ENCODE measurements around the gene RASA4.

DNA sequence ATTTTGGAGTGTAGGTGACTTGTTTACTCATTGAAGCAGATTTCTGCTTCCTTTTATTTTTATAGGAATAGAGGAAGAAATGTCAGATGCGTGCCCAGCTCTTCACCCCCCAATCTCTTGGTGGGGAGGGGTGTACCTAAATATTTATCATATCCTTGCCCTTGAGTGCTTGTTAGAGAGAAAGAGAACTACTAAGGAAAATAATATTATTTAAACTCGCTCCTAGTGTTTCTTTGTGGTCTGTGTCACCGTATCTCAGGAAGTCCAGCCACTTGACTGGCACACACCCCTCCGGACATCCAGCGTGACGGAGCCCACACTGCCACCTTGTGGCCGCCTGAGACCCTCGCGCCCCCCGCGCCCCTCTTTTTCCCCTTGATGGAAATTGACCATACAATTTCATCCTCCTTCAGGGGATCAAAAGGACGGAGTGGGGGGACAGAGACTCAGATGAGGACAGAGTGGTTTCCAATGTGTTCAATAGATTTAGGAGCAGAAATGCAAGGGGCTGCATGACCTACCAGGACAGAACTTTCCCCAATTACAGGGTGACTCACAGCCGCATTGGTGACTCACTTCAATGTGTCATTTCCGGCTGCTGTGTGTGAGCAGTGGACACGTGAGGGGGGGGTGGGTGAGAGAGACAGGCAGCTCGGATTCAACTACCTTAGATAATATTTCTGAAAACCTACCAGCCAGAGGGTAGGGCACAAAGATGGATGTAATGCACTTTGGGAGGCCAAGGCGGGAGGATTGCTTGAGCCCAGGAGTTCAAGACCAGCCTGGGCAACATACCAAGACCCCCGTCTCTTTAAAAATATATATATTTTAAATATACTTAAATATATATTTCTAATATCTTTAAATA lies 11.4 kb downstream of the SERPINE1 start:
- PRO-cap = bidirectional peak, plus-strand start at position 618 of the sequence, minus-strand start at position 545 of the sequence
- RRBS, 2 experiments = no CpG with 5 or more reads among the region's 18 CpGs

DNA sequence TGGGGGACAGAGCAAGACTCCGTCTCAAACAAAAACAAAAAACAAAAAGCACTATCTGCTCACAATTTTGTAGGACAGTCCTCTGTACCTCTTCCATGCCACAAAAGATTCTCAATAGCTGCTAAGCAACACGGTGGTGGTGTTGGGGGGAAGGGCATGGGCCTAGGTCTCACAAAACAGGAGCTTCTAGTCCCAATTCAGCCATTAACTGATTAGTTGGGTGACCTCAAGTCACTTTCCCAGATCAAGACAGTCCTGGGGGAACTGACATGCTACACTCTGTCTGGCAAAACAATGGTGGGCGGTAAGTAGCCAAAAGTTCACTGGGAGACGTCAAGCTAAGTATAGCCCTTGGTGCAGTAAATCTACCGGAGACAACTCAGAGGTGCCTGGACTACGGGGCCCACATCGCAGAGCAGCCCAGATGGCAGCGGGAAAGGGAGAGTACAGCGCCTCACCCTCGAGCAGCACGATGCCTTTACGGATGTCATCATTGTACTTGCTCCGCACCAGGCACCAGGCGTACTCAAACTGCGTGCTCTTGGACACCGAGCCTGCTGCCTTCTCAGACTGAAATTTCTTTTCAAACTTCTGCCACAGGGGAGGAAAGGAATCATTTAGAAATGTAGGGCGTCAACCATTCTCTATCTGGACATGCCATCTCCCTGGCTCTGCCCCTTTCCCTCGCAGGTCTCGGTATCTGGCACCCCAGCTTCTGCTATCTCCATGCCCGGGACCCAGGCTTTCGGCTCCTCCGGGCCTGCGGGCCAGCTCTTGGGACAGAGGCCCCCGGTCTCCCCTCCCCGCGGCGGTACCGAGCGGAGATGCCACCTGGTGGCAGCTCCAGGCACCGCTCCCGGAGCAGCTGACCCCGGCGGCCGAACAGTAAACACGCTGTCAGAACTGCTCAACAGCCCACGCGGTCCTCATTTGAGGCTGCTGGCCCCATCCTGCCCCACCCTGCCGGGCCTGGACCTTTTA lies 1.0 kb downstream of the FIS1 start:
- PRO-cap = bidirectional peak, plus-strand start at position 864 of the sequence, minus-strand start at position 747 of the sequence
- RRBS, 2 experiments = under 1 to 2% methylated on average over 14 to 15 of the region's 38 CpGs

DNA sequence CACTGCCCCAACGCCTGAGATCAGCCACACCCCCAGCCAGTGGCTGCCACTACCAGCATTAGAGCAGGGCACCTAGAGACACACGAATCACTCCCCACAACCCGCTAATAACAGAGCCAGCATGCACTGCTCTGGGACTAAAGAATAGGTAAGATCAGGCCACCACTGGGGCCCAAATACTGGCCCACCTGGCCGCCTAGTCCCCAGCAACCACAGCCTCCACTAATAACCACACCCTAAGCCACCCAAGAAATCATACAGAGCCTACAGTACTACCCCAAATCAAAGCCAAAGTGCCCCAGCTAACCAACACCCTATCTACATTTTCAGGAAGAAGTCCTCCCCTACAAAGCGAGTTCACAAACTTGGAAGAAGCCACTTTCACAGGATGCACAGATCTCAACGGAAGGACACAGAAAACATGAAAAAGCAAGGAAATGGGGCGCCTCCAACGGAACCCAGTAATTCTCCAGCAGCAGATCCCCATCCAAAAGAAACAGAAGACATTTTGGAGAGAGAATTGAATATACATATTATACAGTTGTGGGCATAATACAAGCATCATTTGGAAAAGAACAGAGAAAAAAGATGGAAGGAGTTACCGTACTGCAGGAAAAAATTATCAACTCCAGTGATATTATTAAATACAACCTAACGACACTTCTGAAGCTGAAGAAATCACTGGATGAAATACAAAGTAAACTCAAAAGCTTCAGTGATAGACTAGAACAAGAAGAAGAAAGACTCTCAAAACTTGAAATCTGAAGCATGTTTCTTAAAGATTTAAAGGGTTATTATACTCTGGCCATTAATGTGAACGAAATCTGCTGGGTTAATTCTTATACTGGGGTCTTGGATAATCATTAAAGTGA lies 17.7 kb downstream of the IFT22 start:
- PRO-cap = no peak
- RRBS, 2 experiments = no CpG with 5 or more reads among the region's 11 CpGs

DNA sequence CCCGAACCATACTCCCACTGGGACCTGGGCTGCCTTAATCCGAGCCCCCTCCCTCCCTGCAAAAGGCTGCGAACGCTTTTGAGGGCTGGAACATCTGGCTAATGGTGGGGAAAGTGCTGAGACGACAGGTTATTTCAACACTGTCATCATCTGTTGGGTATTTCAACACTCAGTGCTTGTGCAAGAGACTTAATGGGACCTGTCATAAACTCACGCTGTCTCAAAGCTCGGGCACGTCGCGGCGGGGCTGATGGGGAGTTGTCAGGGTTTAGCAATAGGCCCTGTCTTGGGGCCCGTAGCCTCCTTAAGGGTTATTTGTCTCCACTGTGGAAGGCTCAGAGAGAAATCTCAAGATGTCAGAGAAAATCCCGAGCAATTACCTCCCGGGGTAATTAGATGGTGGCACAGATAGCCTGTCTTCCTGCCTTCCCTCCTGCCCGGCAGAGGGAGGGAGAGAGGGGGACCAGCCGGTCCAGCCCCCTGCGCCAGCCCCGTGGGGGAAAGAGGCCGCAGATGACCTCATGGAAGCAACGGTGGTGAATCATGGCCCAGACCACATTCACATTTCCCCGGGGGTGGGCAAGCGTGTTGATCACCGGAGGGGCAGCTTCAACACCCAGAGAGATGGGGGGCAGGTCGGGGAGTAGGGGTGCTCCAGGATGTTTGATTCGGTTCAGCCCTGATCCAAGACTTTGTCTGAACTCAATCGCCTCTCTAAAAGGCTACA lies 88.7 kb upstream of the MYL10 start:
- PRO-cap = no peak
- RRBS, 2 experiments = 8 to 20% methylated on average over 1 to 5 of the region's 26 CpGs

- PRO-cap = unidirectional peak, plus-strand start at chr7:101736323
- RRBS, 2 experiments = no CpG with 5 or more reads among the region's 3 CpGs
Observed at GRCh38 chr7:101736062-101736450, 81.4 kb upstream of the CUX1 start.

- PRO-cap = no peak
- RRBS, 2 experiments = no CpG with 5 or more reads among the region's 6 CpGs
Observed at GRCh38 chr7:101769296-101769683, 48.1 kb upstream of the CUX1 start.

DNA sequence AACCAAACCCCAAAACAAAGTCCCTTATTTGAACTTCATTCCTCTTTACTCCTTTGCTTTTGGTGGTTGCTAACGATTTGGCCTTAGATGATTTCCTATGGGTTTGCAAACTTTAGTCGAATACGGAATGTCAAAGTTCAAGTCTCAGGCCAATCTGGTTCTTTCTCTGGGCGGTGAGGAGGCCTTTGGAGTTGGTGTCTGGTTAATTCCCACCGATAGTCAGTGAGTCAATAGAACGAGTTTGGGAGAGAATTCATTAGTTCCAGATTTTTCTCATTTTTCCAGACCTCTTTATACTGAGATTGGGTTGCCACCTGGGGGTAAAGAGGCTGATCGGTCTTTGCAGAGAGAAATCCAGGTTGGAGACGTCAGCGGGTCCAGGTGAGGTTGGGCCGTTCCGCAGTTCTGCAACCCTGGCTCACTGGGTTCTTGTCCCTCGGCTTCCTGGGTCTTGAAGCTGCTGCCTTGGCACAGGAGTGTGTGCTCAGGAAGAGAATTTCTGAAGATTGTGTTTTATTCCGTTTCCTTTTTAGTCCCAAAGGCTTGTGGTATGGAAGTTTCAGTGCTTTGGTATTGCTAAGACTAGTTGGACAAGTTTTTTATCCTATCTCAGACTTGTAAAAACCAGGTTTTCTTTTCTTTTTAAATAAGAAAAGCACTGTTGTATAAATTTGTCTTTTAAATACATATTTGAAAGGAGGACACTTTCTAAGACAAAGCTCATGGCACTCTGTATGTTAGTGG lies 1.3 kb downstream of the CUX1 start:
- PRO-cap = no peak
- RRBS, 2 experiments = no CpG with 5 or more reads among the region's 13 CpGs

DNA sequence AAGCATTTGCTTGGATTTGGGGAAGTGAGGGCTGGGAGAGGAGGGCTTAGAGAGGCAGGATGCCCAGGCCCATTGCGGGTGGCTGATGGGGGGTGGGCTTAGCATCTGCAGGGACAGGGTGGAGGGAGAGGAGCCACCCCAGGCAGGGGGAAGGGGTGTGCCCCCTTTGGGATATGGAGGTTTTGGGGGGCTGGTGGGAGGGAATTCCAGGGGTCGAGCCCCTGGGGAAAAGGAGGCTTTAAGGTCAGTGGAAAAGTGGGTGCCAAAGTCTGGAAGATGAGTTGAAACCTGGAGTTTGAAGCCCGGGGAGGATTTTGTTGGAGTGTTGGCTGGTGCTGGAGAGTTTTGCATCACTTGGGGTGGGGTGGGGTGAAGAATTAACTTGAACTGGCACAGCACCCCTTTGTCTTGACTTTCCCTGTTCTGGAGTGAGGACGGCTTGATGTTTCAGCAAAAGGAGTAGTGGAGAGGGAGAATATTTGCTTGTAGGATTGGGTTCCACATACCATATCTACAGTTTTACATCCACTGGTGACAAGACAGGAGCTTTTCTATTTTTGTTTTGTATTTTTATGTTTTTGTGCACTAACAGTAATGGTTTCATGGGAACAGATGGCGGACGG lies 11.5 kb downstream of the CUX1 start:
- PRO-cap = no peak
- RRBS, 2 experiments = no CpG with 5 or more reads among the region's 6 CpGs

- PRO-cap = no peak
- RRBS, 2 experiments = no CpG with 5 or more reads among the region's 9 CpGs
Observed at GRCh38 chr7:101832096-101832501, 14.7 kb downstream of the CUX1 start.

DNA sequence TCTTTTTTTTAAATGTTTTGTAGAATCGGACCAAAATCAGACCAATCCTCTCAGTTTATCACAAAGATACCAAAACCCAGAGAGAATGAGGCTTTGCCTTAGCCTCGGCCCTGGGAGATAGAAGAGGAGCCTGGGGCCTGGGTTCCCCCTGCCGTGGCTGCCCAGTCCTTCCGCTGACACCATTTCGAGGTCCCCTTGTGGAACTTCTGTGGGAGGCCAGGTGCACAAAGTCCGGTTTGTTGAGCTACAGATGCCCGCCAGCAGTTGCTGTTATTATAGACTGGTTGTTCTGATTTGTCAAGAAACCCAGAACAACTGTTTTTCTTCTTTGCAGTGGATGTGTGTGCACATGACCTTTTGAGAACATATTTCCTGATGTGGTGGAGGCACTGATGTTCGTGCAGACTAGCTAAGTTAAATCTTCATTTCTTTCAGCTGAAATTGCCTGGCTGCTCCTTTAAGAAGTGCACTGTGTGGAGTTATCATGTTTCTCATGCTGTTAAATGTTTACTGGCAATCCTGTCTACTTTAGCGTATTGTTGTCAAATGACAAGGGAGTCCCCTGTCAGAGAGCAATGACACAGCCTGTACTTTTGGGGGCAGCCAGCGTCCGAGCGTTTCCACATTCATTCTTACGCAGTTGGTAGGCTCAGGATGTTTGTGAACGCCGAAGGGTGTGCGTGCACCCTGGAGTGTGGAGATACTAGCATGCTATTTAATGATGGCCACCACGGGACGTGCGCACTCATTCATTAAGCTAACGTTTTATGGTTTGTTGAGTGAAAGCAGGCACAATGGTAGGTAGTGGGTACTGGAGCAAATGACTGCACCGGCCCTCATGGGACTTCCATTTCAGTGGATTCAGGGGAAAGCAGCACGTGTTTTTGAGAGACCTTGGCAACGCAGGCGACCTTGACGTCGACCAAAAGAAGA lies 47.8 kb downstream of the CUX1 start:
- PRO-cap = no peak
- RRBS, 2 experiments = no CpG with 5 or more reads among the region's 26 CpGs

GRCh38 chr7:101869350-101869997 lies 52.0 kb downstream of the CUX1 start:
- PRO-cap = no peak
- RRBS, 2 experiments = no CpG with 5 or more reads among the region's 31 CpGs

DNA sequence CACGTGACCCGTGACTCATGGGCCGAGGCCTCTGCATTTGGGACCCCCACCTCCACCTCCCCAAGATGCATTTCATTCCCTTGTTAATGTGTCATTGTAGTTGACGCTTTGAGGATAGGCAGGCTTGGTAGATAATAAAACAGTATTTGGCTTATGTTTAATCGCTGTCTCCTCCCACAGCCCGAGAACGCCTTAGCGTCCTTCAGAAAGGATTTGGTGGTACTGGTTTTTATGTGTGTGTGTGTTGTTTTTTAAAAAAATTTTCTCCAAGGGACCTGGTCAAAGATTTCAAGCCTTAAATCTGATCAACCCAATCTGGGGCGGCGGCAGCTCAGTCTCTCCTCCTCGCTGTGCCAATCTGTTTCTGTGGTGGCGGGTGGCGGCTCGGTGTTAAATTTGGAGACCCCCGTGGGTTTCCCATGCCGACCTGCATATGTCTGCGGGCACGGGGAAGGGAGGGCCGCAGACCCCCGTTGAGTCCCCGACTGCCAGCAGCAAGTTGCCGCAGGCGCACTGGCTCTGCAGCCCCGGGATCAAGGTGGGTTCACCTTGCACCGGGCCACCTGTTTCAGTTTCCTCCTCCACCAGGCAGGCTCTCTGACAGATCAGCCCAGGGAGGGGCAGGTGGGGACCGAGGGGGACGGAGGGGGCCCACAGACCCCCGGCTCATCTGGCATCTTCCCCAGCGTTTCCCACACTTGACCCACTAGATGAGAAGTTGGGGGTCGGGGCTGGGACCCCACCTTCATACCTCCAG lies 95.7 kb downstream of the CUX1 start:
- PRO-cap = no peak
- RRBS, 2 experiments = 79% methylated on average over 4 of the region's 30 CpGs; no CpG with 5 or more reads in 1 of the 2 experiments

GRCh38 chr7:101935401-101935786 lies 118.0 kb downstream of the CUX1 start:
- PRO-cap = no peak
- RRBS, 2 experiments = no CpG with 5 or more reads among the region's 10 CpGs

DNA sequence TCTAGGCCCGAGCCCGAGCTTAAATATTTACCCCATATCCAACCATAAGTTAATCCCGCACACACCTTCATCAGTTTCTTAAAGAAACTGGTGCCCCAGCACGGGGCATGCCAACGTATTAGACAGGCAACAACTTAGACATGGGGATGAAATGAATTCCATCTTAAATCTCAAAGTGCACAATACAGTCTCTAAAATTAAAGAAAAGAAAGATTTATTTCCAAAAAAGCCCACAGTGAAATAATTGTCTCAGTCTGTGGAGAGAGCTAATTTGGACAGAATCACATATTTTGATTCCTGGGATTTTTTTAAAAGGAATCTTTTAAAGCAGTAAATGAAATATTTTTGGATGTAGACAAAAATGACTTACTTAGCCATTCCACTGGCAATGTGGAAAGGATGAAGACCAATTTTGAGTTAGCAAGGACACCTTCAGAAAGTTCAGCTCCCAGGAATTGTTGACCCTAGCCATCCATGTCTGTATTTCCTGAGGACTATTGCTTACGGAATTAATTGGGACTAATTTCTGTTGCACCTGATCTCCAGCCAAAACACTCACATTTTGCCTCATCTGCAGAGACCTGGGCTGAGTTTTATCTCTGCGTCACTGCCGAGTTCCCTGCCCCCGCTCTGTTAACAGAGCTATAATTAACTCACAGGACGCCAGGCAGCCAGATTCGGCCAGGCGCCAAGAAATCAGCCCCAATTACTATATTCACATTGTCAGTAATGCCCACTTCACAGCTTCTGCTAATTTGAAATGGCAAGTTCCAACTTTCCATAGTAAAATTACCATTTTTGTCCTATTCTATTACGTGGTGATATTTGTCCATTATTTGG lies 130.2 kb downstream of the CUX1 start:
- PRO-cap = no peak
- RRBS, 2 experiments = no CpG with 5 or more reads among the region's 13 CpGs

GRCh38 chr7:102095528-102096055 lies 191.1 kb upstream of the SH2B2 start:
- PRO-cap = no peak
- RRBS, 2 experiments = no CpG with 5 or more reads among the region's 12 CpGs

- PRO-cap = no peak
- RRBS, 2 experiments = no CpG with 5 or more reads among the region's 14 CpGs
Observed at GRCh38 chr7:102146816-102147584, 139.7 kb upstream of the SH2B2 start.

GRCh38 chr7:102197016-102197575 lies 89.6 kb upstream of the SH2B2 start:
- PRO-cap = no peak
- RRBS, 2 experiments = no CpG with 5 or more reads among the region's 26 CpGs

GRCh38 chr7:102288981-102289522 lies 2.4 kb downstream of the SH2B2 start:
- PRO-cap = no peak
- RRBS, 2 experiments = no CpG with 5 or more reads among the region's 10 CpGs

- PRO-cap = no peak
- RRBS, 2 experiments = 100% methylated on average over 6 of the region's 109 CpGs; no CpG with 5 or more reads in 1 of the 2 experiments
Observed at GRCh38 chr7:102300446-102301341, 14.0 kb downstream of the SH2B2 start.

GRCh38 chr7:102616557-102616991 lies at the start of gene RASA4:
TSS of gene RASA4 (minus strand) at chr7:102616756.
- PRO-cap = unidirectional peak, minus-strand start at chr7:102616756
- RRBS, 2 experiments = no CpG with 5 or more reads among the region's 49 CpGs